Pulmonary artery (tissue), 1 donor: ENCODE measurements around a stretch of chr13.

- PRO-cap, result no peak
These were observed 62.3 kb upstream of the TUBA3C start for GRCh38 chr13:19243852-19244307.

DNA sequence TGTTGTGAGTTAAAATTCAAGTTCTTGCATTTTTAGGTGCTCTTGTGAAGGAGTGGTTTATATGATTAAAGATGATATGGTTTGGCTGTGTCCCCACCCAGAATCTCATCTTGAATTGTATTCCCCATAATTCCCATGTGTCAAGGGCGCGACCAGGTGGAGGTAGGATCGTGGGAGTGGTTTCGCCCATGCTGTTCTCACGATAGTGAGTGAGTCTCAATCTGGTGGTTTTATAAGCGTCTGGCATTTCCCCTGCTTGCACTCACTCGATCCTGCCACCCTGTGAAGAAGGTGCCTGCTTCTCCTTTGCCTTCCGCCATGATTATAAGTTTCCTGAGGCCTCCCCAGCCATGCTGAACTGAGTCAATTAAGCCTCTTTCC lies 2.2 kb downstream of the MPHOSPH8 start:
- PRO-cap, result no peak

DNA sequence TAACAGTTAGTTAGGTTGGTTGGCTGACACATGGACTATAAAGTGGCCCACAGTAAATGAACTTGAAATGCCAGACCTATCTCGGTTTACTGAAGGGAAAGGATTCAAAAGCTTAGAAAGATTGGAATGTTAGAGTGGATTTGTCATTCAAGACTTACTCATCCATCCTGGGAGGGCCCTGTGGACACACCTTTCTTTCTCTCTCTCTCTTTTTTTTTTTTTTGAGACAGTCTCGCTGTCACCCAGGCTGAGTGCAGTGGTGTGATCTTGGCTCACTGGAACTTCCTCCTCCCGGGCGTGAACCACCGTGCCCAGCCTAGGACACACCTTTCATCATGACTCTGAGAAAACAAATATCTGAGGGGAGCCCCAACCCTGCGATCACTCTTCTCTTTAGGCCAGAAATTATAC lies 46.9 kb upstream of the ZMYM5 start:
- PRO-cap, result no peak

- PRO-cap, result unidirectional peak, plus-strand start at chr13:20119075; bidirectional peak, plus-strand start at chr13:20119403, minus-strand start at chr13:20119296
These were observed 42.0 kb downstream of the GJA3 start for GRCh38 chr13:20118541-20119603.

- PRO-cap, result no peak
These were observed 724 bp upstream of the GJA3 start for GRCh38 chr13:20161348-20162203.

DNA sequence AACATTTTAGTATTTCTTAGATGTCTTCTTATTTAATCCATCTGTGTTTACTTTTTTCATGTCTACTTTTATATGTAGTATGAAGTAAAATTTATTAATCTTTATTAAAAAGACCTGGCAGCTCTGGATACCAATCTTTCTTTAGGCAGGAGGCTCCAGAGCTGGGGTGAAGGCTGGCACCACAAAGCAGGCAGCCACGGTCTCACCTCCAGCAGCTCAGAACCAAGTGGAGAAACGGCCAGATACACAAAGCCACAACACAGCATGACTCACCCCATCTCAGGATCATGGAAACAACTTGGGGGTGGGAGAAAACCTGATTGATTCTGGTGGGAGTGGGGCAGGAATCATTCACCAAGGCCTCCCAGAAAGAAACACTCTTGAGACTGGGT lies 64.3 kb downstream of the CRYL1 start:
- PRO-cap, result no peak

DNA sequence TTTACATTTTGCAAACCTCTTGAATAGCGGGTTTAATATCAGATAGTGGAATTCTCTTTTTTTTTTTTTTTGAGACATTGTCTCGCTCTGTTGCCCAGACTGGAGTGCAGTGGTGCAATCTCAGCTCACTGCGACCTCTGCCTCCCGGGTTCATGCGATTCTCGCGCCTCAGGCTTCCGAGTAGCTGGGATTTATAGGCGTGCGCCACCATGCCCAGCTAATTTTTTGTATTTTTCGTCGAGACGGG lies 40.4 kb upstream of the XPO4 start:
- PRO-cap, result no peak

DNA sequence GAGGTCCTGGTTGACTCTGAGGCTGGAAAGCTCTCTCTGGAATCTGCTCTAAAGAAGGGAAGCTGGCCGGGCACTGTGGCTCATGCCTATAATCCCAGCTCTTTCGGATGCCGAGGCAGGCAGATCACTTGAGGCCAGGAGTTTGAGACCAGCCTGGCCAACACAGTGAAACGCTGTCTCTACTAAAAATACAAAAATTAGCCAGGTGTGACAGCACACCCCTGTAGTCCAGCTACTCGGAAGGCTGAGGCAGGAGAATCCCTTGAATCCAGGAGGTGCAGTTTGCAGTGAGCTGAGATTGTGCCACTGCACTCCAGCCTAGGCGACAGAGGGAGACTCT lies 11.6 kb downstream of the LATS2 start:
- PRO-cap, result no peak

DNA sequence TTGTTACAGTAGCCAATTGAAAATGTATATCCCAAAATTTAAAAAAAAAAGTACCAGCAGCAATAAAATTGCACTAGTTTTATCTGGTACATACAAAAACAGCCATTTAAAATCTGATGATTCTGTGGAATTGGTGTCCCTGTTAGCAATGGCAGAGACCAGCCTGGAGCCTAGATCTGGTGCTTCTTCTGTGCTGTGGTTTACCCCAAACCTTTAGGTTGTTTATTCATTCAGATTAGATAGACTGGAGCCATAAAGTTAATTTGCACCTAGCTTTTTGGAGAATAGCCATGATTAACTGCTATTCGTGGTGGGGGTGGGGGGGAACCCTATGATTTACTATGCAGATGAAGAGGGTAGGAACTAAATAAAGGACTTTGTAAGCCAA lies 8.5 kb downstream of the SAP18 start:
- PRO-cap, result no peak

- PRO-cap, result no peak
These were observed 56.0 kb downstream of the MRPL57 start for GRCh38 chr13:21232147-21233075.

GRCh38 chr13:21536970-21537635 lies 66.9 kb downstream of the MICU2 start:
- PRO-cap, result no peak

- PRO-cap, result no peak
These were observed 1.3 kb downstream of the FGF9 start for GRCh38 chr13:21672070-21672604.

GRCh38 chr13:21964802-21965009 lies 293.8 kb downstream of the FGF9 start:
- PRO-cap, result unidirectional peak, minus-strand start at chr13:21964890

- PRO-cap, result no peak
These were observed 338.7 kb downstream of the FGF9 start for GRCh38 chr13:22009473-22010131.

DNA sequence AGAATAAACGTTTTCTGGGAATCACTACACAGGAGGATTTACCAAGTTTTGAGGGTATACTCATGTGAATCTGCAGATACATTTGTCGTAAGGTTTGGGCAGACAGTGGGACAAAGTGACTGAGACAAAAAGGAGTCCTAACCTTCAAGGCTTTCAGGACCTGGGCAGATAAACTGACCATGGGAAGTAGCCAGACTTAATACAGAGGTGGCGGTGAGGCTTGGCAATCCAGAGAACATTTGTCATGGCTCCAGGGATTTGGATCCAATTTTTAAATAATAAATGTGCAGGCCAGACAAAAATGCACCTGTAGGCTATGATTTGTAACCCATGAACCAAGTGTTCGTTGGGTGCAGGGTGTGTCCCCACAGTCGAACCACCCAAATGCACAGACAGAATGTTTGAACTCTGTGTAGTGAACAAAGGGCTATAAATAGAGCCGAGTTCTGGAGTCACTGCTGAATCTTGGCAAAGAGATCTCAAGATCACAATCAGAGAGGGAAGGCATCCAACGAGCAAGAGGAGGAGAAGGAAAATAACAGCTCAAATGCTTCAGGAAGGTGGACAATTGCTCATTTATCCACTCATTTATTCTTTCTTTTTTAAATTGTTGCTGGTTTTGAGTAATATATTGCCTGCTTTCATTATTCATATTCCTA lies 547.8 kb downstream of the FGF9 start:
- PRO-cap, result no peak

GRCh38 chr13:23147955-23148256 lies 32.9 kb upstream of the SGCG start:
- PRO-cap, result no peak

- PRO-cap, result no peak
These were observed 4.3 kb downstream of the SGCG start for GRCh38 chr13:23185039-23185503.

DNA sequence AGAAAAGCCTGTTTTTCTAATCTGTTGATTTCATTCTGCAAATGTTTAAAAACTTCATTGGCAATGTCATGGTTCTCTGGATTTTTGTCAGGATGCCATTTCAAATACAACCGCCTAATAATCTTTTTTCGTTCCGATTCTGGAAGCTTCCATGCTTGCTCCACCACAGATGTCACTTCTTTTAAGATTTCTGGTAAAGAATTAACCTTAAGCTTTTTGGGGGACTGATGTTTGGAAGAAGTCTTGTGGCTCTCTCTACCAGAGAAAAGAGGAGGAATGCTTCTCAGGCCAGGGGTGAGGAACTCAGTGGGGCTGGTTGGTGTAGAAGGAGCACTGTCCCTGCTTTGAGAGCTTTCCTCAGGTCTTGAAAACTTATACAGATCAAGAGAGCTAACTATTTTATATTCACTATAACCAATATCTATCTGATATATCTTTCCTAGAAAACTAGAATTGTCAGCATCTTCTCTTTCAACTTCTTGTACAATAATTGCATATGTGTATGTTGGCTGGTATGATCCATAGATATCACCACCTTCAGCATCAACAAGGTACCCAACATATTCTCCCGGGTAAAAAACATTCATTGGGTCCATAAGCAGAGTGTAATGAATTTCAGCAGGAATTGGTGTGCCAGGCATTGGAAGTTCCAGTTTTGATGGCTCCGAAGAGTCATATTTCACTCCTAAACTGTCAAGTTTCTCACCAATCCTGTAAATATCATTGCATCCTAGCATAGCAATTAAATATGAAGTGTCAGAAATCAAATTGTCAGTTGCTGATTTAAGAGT lies 102.5 kb downstream of the SACS start:
- PRO-cap, result no peak

DNA sequence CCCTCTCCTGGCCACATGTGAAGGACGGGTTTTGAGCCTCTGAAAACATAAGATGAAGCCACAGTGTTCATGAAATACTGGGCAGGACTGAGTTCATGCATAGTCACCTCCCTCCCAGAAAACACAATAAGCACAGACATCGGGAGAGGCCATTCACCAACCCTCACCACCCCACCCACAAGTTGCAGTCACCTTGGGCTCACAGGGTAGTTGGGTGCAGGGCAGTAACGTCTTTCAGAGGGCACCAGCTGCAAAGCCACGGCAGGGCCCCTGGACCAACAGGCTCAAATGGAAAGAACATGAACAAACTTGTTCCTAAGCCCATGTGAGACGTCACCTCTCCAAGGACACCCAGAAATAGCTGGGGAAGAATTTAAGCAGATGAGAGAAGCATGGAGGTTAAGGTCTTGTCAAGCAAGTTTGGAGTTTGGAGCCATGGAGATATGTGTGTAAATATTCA lies 40.6 kb downstream of the SACS start:
- PRO-cap, result no peak

DNA sequence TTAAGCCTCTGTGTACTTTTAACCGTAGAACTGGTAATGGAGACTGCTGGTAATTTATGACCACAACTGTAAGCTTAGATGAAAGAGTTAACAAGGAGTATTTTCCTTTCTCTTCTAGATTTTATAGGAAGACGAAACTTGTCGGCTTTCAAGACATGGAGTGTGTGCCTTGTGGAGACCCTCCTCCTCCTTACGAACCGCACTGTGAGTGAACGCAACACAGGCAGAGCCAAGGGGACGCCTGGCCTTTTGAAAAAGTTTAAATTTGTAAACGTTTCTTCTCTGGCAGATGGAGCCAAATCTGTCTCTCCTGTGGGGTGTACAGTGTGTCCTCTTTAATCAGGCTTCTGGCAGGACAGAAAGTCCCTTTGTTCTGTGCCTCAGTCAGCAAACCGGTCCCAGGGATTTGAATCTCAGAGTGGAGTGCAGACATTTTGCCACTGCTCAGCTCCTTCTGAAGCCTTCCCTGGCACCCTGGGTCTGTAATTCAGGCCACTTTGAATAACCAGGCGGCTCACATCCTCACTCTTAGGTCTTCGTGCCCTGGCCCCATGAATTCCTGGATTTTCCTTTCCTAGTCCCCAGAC lies 56.5 kb downstream of the TNFRSF19 start:
- PRO-cap, result no peak